ENCODE measurements around the genes GPR139 and ZP2.

GRCh38 chr16:19658730-19659496, 59.1 kb downstream of the KNOP1 start:
- PRO-cap, result no peak
- RAMPAGE, long total RNA, 3 experiments, result no peak in any of the 3 experiments

GRCh38 chr16:20073766-20074152, at the start of gene GPR139:
Gene GPR139, minus strand, starts transcription at chr16:20073890.
- PRO-cap, result no peak
- RAMPAGE, long total RNA, 3 experiments, result no peak in any of the 3 experiments

GRCh38 chr16:20409700-20410031, 332 bp downstream of the ACSM5 start:
- PRO-cap, result no peak
- RAMPAGE, long total RNA, 3 experiments, result no peak in any of the 3 experiments

GRCh38 chr16:20587523-20588292, 11.5 kb upstream of the ACSM2B start:
- PRO-cap, result no peak
- RAMPAGE, long total RNA, 3 experiments, result no peak in any of the 3 experiments

- PRO-cap, result no peak
- RAMPAGE, long total RNA, 3 experiments, result no peak in any of the 3 experiments
Measured at GRCh38 chr16:20674929-20675602, 22.4 kb downstream of the ACSM1 start.

DNA sequence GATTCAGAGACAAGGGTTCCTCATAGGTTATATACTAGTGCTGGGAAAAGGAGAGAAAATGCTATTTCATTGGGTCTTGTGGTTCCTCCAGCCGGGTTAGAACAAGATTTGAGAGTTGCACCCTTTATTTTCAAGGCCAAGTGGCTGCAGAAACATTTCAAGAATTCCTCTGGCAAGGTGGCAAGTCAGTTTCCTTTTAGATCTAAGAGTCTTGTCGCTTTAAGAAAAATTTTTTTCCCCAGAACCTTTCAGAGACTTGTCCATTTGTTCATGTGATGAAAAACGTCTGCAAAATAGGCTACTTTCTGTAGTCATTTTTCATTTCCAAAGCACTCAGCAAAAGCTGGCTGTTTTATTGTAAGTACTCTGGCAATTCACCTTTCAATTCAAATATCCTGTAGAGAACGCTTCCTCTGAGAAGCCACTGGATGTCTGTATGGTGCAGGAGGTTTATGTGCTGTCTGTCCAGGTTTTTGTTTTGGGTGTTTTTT, 6.7 kb downstream of the THUMPD1 start:
- PRO-cap, result no peak
- RAMPAGE, long total RNA, 3 experiments, result no peak in any of the 3 experiments

GRCh38 chr16:20803398-20804169, 2.7 kb downstream of the ERI2 start:
- PRO-cap, result no peak
- RAMPAGE, long total RNA, 3 experiments, result no peak in any of the 3 experiments

DNA sequence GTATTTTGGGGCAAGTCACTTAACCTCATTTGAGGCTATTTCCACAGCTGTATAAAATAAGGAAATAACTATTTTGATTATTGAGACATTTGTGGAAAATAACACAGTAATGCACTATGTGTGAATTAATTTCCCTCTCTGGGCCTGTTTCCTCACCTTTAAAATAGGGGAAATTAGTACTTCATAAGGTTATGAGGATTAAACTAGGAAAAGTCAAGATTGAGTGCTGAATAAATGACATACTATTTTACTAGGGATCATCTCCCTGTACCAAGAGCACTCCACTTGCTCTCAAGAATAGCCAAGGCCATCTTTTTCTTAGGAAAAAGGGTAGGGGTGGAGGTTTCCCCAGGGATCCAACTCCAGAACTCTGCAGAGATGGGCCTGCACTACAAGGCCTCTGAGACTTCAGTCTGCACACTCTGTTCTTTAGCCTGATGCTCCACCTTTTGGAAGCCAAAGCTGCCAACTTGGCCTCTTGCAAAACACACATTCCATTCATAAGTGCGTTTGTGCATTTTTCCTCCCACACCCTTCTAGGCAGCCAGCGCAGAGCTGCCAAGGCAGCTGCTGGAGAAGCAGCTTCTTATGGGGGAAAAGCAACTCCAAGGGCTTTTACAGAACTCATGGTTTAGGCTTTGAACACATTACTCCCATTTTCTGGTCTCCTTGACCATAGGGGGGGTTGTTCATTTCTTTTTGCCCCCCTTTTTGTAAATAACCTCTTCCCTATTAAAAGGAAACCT, 45.2 kb downstream of the REXO5 start:
- PRO-cap, result bidirectional peak, plus-strand start at position 552 of the sequence, minus-strand start at position 299 of the sequence
- RAMPAGE, long total RNA, 3 experiments, result no peak in any of the 3 experiments

- PRO-cap, result bidirectional peak, plus-strand start at chr16:20901622, minus-strand start at chr16:20901492
- RAMPAGE, long total RNA, 3 experiments, result no peak in any of the 3 experiments
Measured at GRCh38 chr16:20900964-20902112, 767 bp downstream of the LYRM1 start.

GRCh38 chr16:21100410-21100801, 50.2 kb downstream of the DNAH3 start:
- PRO-cap, result no peak
- RAMPAGE, long total RNA, 3 experiments, result no peak in any of the 3 experiments

GRCh38 chr16:21211378-21211742, at the start of gene ZP2:
Gene ZP2, minus strand, starts transcription at chr16:21211574.
- PRO-cap, result no peak
- RAMPAGE, long total RNA, 3 experiments, result no peak in any of the 3 experiments

DNA sequence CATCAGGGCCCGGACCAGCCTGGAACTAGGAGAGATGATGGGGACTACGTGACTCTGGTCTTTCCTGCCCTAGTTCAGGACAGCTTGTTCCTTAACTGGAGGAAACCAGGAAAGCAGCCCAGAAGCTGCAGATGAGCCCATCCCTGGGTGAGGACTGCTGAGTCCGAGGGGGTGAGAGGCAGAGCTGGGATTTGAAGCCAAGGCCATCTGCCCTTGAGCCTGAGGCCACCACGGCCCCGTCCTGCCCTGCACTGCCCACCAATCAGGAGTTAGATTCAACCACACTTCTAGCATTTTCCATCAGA, 55.8 kb upstream of the METTL9 start:
- PRO-cap, result no peak
- RAMPAGE, long total RNA, 3 experiments, result no peak in any of the 3 experiments

- PRO-cap, result no peak
- RAMPAGE, long total RNA, 3 experiments, result no peak in any of the 3 experiments
Measured at GRCh38 chr16:21644660-21645030, 7.8 kb downstream of the IGSF6 start.

DNA sequence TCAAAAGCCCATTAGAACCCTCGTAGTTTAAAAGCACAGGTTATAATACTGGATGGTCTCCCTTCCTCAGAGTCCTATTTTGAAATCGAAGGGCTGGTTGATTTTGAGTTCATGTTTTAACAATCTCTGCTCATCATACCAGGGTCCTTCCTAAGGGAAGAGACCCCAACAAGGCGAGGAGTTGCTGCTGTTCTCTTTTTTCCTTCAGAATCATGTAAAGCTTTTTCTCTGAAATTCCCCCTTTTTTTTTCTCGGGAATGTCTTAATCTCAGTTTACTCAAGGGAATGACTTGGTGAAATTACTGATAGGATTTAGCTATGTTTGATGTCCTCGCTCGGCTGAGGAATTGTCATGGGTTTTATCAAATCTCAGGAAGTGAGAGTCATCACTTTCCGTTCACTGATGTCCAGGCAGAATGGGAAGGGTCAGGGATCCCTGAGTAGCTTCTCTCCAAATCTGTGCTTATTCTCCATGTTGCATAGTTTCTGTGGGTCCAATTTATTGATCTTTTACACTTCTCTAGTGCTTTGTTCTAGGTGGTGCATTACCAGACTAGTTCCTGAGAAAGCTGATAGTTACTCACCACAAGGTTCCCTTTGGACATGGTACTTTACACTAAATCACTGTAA, 6.4 kb downstream of the IGSF6 start:
- PRO-cap, result no peak
- RAMPAGE, long total RNA, 3 experiments, result no peak in any of the 3 experiments

DNA sequence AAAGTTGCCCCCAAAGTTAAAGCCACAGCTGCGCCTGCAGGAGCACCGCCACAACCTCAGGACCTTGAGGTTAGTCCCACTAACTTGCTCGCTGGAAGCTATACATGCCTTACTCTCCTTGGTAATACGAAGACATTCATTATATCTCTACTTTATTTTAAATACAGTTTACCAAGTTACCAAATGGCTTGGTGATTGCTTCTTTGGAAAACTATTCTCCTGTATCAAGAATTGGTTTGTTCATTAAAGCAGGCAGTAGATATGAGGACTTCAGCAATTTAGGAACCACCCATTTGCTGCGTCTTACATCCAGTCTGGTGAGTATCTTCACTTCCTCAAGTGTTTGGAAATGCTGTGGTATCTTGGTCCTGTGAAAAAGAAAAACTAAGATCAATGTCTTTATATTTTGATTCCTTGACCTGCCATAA, 4.1 kb downstream of the UQCRC2 start:
- PRO-cap, result no peak
- RAMPAGE, long total RNA, 3 experiments, result no peak in any of the 3 experiments

DNA sequence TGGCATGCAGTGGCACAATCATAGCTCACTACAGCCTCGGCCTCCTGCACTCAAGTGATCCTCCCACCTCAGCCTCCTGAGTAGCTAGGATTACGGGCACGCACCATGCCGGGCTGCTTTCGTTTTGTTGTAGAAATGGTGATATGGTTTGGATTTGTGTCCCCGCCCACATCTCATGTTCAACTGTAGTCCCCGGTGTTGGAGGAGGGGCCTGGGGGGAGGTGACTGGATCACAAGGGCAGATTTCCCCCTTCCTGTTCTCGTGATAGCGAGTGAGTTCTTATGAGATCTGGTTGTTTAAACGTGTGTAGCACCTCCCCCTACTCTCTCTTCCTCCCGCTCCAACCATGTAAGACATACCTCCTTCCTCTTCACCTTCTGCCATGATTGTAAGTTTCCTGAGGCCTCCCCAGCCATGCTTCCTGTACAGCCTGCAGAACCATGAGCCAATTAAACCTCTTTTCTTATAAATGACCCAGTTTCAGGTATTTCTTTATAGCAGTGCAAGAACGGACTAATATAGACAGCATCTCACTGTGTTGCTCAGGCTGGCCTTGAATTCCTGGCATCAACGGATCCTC, 5.9 kb downstream of the PDZD9 start:
- PRO-cap, result no peak
- RAMPAGE, long total RNA, 3 experiments, result no peak in any of the 3 experiments

DNA sequence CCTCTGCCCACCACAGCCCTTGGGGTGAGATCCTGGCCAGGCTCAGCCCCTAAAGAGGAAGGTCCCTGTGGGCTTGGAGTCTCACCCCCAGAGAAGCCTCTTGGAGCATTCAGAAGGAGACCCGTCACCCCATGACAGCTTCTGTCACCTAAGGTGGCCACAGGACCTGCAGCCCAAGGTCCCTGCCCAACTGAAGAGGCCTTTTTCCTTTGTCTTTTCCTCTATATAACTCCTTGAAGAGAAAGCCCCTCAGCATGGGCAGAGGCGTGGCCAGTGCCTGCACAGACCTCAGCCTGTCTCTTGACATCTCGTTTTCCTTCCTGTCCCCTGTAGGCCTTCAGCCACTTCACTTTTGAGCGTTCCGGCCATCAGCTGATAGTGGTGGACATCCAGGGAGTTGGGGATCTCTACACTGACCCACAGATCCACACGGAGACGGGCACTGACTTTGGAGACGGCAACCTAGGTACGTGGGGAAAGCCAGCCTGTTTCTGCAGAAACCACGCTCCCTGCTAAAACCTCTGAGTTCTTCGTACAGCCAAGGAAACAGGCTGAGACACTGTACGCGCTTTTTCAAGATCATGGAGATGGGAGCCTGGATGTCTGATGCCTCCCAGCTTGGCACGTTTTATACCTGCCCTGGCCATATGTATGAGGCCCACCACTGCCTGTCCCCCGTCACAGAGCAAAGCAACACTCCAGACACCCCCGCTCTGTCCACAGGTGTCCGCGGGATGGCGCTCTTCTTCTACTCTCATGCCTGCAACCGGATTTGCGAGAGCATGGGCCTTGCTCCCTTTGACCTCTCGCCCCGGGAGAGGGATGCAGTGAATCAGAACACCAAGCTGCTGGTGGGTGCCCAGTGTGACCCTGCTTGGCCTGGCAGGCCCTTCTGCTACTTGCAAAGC, 40.0 kb upstream of the POLR3E start:
- PRO-cap, result no peak
- RAMPAGE, long total RNA, 3 experiments, result start-site peak on the plus strand in 1 of 3 experiments, centred at positions 257 to 749 of the sequence, 15 to 45 reads per replicate

GRCh38 chr16:22323604-22324268, 26.5 kb downstream of the POLR3E start:
- PRO-cap, result no peak
- RAMPAGE, long total RNA, 3 experiments, result no peak in any of the 3 experiments

- PRO-cap, result no peak
- RAMPAGE, long total RNA, 3 experiments, result no peak in any of the 3 experiments
Measured at GRCh38 chr16:22330072-22330337, 32.8 kb downstream of the POLR3E start.

DNA sequence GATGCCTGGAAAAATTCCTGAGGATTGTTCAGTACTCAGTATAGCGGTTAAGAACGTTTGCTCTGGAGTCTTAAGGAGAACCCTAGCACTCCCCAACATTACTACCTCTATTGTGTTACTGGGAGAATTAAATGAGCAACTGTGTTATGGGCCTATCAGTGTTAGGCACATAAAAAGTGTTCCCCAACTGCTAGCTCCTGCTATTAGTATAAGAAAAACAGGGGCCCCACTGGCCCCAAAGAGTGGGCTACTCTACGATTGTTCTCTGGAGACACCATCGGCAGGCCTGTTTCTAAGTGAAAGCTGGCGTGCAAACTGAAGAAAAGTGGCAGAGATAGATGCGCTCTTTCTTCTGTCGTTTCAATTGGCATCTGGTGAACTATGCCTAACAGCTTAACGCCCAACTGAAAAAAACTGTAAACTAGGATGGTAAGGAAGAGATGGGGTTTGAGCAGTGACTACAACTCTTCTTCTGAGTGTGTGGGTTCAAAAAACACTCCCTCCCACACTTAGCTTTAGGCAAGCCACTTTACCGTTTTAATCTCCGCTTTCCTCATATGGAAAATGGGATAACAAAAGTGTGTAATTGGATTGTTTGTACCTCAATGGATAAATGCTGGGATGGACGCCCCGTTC, 1.3 kb downstream of the CDR2 start:
- PRO-cap, result no peak
- RAMPAGE, long total RNA, 3 experiments, result no peak in any of the 3 experiments